SEM (cell line): Measurements from ENCODE around the gene B3GNTL1.

DNA sequence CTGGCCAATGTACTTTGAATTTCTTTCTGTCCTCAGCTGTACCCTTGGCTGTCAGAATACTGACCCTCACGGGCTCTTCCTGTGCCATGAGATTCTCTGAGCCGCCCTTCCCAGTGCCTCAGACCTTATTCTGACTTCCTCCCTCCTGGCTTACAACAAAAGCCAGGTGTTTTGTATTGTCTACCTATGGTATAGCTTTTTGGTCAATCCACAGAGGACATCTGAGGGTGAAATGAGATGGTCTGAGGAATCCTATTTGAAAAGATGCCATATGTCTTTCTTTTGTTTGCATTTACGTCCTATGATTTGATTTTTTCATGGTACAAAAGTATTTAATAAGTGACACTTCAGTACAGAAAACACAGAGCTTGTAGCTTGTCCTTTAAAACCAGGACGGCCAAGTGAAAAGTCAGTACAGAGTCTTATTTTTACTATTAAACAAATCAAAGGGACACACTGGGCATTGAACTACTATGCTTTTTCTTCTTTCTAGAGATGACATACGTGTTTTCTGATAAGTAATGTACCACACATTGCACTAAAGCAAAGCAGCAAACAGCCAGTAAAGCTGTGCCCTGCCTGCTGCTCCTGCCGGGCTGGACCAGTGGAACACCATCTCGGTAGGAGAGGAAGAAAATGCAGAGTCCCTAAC, 55.2 kb downstream of the FOXK2 start:
- PRO-cap: no peak

DNA sequence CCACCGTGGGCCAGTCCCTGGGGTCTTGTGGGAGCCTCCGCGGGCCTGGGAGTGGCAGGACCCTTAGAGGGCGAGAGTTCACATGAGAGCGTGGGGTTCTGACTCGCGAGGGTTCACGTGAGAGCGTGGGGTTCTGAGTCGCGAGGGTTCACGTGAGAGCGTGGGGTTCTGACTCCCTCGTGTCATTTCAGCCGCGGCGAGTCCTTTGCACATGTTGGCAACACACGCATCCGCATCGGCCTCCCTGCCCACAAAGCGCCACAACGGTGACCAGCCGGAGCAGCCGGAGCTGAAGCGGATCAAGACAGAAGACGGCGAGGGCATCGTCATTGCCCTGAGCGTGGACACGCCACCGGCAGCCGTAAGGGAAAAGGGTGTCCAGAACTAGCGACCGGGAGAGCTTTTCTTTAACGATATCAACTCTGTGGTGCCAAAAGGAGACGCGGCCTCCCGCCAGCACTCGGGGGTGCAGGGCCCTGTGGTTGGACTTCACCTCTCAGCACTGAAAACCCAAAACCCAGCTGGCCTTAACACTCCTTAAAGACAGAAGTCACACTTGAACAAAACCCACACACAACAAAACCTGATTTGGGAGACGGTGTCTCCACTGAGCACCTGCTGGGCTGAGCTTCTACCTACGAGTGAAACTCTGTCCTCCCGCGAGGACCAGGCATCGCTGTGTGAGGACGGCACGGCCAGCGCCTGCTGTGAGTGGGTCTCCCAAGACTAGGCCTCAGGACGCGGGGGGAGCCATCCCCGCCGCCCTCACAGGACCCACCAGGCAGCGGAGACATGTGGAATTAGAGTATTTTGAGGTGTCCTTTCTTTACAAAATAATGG, 46.9 kb downstream of the WDR45B start:
- PRO-cap: no peak

- PRO-cap: no peak
Measured at GRCh38 chr17:82668410-82669112, 20.3 kb upstream of the WDR45B start.

DNA sequence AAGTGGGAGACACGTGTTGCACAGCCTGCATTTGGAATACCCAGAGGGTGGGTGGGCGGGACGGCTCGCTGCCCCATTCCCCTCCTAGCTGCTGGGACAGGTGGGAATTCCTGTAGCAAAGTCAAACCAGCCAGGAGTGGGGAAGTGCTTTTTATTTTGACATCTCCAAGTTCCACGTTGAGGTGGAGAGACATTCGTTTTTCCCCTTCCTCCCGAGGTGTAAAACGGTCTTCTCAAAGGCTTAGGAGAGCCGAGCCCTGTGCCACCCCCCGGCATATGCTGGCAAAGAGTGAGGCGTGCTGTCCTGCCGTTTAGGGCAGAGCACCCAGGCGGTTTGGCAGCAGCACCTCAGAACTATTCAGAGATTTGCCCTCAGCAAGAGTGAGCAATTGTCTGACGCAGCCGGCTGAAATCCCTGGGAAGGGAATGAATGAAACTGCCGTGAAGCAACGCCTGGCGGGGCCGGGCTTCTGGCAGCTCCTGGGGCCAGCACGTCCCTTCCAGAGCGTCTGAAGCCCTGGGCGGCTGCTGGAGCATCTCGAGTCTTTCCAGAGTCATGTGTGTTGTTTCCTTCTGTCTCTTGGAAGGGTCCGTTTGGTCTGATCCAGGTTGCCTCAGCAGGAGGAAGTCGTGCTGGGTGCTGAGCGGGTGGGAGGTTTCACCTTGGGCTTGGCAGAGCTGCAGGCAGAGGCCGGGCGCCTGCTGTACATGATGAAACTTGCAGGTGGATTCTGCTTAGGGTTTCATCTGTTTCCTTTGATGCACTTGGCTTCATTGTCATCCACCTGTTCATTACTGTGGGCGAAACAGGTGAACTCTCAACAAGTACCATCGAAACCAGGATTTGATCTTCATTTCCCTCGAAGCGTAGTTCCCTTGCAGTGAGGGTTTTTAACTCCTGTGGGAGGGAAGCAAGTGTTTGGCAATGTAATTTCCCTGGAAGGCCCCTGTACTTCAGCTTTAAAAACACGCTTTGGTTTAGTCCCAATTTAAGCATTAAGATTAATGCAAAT, 35.3 kb downstream of the TBCD start:
- PRO-cap: no peak

- PRO-cap: no peak
Measured at GRCh38 chr17:82890265-82890847, 50.5 kb upstream of the ZNF750 start.

GRCh38 chr17:82926173-82926595, 86.4 kb upstream of the ZNF750 start:
- PRO-cap: no peak

DNA sequence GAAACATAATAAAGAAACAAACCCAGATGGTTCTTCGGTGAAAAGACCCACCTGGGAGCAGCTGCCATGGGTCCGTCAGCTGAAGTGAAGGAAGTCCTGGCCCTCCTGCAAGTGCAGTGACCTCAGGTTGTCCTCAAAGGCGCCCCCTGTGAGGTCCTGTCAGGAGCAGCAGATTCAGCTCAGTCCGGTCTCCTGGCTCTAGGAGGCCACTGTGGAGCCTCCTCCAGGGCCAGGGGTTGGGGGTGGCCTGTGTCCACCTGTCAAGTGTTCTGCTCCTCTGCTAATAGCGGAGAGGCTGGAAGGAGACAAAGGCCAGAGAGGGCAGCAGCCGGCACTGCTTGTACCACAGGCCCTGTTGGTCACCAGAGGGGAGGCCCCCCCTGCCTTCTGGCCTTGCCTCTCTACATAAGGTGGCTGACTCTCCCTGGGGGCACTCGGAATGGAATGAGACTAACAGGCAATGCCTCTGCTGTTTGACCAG, 104.7 kb downstream of the B3GNTL1 start:
- PRO-cap: no peak

- PRO-cap: bidirectional peak, plus-strand start at chr17:83051447, minus-strand start at chr17:83051543; unidirectional peak, minus-strand start at chr17:83051585; bidirectional peak, plus-strand start at chr17:83052079, minus-strand start at chr17:83051705
Measured at GRCh38 chr17:83050765-83051851, at the start of gene B3GNTL1. Gene B3GNTL1 (minus strand): TSS chr17:83051770.

DNA sequence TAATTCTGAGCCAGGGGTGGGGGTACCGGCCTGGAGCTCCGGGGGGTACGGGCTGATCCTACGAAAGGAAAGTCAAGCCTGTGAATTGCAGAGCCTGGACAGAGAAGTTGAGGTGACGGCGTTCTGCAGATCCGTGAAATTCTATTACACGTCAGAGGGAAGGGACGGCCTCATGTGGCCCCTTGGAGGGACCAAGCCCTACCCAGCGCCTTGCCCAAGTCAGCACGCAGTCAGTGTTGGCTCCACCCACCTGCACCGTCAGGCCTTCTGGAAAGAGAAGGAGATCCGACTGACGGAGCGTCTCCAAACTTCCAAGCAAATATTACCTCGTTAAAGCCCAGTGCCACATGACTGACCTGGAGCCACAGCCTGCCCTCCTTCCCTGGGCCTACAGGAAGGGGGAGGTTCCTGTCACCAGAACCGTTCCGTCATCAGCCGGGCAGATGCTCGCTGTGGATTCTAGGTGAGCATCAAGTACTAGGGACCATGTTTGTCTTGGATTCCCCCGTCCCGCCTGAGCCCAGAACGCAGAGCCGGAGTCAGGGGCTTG, 5.0 kb upstream of the B3GNTL1 start:
- PRO-cap: no peak

DNA sequence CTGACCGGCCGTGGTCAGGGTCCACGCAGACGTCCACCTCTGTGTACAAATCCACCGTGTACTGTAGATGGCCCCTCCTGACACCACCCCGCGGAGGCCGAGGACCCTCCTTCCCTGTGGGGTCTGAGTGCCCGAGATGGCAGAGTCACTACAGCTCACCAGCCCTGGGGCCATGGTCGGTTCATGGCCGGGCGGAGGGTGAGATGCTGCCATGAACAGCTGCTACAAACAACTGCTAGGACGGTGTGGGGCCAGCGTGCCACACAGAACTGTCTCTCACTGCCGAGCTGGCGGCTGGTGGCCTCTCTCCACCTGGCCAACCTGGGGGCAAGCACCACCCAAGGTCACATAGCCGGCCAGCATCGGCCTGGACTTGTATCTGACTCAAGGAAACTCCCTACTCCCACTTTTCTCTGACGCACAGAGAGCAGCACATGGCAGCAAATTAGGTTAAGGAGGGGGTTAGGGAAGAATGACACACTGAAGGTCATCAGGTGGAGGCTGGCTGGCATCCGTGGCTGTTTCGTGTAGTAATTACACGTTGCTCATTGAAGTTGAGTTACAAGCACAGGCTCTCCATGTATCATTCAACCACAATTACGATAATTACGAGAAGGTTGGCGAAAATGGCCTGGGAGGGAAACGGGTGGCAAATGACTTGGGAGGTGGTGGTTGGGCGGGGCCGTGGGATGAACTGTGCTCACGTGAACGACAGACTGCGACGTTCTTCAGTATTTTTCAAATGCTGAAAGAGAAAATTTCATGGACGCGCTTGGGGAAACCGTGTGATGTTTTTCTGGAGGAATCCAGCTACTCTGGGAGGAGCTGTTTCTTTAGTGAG, 4.2 kb upstream of the METRNL start:
- PRO-cap: no peak

DNA sequence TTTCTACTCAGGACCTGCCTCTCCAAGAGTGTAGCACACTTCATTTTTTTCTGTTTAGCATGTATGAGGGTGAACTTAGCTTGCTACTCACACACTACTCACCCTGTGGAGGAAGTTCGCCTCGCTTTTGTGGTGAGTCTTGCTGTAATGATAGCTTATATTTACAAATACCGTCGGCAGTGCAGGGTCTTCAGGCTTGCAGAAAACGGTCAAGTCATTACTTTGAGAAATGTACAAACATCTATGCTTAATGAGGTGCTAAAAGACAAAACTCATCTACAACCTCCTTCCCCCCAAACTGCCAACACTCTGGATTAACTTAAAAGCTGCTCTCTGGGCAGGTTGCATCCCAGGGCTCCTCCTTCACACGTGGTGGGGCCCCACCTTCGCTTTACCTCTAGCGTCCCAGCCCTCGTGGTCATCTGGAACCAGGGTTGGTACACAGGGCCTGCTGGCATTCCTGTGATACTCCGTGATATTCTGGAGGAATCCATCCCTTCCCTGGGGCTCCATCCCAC, 4.7 kb downstream of the METRNL start:
- PRO-cap: no peak

DNA sequence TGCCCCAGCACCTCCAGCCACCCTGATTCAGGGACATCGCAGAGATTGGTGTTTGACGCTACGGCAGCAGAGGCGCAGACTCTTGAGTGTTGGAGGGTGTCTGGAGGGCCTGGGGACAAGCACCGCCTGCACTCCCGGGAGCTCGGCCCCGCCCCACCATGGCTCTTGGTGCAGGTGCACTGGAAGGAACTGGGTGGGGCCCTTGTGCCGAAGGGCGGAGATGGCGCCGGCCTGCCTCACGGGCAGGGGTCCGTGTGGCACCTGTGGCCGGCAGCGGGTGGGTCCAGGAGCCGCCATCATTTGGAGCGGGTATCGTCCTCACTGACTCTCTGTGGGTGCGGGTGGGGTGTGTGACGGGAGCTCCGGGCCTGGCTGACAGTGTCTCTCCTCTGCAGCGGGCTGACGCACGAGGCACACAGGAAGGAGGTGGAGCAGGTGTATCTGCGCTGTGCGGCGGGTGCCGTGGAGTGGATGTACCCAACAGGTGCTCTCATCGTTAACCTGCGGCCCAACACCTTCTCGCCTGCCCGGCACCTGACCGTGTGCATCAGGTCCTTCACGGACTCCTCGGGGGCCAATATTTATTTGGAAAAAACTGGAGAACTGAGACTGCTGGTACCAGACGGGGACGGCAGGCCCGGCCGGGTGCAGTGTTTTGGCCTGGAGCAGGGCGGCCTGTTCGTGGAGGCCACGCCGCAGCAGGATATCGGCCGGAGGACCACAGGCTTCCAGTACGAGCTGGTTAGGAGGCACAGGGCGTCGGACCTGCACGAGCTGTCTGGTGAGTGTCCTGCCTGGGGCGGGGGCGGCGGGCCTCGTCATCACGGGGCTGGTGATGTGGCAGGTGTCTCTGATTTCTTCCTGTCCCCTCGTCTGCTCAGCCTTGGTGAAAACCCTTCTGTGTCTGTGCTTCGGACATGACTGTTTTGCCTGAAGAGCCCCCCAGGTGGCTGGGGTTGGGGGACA, 5.4 kb downstream of the METRNL start:
- PRO-cap: no peak

- PRO-cap: no peak
Measured at GRCh38 chr17:83111418-83112302, 32.3 kb downstream of the METRNL start.

- PRO-cap: no peak
Measured at GRCh38 chr17:83161756-83162401, 82.5 kb downstream of the METRNL start.

GRCh38 chr17:83195637-83196442, 116.4 kb downstream of the METRNL start:
- PRO-cap: bidirectional peak, plus-strand start at chr17:83196267, minus-strand start at chr17:83196106